Heart (tissue), 3 donors: Measurements from ENCODE around the genes TPRX1, KCNJ14 and SPHK2.

DNA sequence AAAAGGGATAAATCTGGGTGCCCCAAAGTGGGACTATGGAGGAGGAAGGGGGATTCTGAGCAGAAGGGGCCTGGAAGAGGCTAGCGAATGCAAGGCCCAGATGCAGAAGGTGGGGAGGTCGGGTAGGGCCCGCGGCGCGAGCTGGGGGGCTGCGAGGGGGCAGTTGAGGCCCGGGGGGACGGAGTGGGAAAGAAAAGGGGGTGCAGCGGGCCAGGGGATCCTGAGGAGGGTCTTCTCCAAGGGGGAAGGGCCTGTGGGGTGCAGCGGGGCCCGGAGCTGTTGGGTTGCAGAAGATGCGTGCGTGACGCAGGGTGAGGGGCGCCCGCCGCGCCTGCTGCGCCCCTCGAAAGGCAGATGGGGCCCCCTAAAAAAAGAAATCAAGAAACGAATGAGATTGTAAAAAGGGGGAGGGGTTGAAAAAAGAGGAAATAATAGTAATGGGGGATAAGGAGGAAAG lies 327 bp downstream of the ZNF541 start:
- RAMPAGE, long total RNA, 2 experiments: no peak in any of the 2 experiments

- RAMPAGE, long total RNA, 2 experiments: no peak in any of the 2 experiments
Measured at GRCh38 chr19:47609328-47609957, 509 bp downstream of the BICRA start.

GRCh38 chr19:47713606-47714409 lies 586 bp downstream of the EHD2 start:
- RAMPAGE, long total RNA, 2 experiments: no peak in any of the 2 experiments

DNA sequence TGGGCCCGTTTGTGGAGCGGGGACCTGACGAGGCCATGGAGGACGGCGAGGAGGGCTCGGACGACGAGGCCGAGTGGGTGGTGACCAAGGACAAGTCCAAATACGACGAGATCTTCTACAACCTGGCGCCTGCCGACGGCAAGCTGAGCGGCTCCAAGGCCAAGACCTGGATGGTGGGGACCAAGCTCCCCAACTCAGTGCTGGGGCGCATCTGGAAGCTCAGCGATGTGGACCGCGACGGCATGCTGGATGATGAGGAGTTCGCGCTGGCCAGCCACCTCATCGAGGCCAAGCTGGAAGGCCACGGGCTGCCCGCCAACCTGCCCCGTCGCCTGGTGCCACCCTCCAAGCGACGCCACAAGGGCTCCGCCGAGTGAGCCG lies 4.3 kb upstream of the NOP53 start:
- RAMPAGE, long total RNA, 2 experiments: no peak in any of the 2 experiments

DNA sequence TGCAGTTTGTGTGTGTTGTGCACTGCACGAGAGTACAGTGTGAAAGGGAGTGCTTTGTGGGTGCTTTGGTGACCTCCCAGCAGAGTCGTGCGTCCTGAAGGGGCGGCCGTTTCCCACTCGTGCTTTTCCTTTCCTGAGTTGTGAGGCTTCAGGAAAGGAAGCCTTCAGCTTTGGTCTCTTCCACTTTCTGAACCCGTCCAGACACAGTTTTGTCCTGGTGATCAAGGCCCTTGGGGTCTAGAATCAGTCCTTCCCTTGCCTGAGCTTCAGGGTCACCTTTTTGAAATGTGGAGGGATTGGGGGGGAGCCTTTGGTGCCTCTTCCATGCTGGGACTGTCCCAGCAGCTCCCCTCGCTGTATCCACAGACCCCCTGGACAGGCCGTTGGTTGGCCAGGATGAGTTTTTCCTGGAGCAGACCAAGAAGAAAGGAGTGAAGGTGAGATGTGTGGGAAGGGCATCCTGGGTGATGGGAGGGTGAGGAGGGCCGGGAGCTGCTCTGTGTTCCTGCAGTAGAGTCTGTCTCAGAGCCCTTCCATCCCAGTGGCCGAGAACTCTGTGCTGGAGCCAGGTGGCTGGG lies 5.9 kb downstream of the NOP53 start:
- RAMPAGE, long total RNA, 2 experiments: no peak in any of the 2 experiments

DNA sequence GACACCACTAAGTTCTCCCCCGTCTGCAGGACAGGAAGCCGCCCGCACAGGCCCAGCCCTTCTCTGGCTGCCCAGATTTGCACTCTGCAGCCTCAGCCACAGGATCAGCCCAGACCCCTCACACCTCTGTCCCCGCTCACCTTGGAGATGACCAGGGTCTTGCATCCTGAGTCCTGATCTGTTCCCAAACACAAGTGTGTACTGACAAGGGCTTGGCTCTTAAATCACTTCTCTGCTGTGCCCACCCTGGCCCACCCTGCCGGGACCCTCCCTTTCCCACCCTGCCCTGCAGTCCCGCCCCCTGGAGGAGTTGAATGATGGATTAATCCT lies at the start of gene TPRX1:
TSS of gene TPRX1 (minus strand) at position 177 of the 330 bp plus-strand sequence.
- RAMPAGE, long total RNA, 2 experiments: no peak in any of the 2 experiments

- RAMPAGE, long total RNA, 2 experiments: no peak in any of the 2 experiments
Measured at GRCh38 chr19:47892349-47892631, 6.2 kb upstream of the SULT2A1 start.

DNA sequence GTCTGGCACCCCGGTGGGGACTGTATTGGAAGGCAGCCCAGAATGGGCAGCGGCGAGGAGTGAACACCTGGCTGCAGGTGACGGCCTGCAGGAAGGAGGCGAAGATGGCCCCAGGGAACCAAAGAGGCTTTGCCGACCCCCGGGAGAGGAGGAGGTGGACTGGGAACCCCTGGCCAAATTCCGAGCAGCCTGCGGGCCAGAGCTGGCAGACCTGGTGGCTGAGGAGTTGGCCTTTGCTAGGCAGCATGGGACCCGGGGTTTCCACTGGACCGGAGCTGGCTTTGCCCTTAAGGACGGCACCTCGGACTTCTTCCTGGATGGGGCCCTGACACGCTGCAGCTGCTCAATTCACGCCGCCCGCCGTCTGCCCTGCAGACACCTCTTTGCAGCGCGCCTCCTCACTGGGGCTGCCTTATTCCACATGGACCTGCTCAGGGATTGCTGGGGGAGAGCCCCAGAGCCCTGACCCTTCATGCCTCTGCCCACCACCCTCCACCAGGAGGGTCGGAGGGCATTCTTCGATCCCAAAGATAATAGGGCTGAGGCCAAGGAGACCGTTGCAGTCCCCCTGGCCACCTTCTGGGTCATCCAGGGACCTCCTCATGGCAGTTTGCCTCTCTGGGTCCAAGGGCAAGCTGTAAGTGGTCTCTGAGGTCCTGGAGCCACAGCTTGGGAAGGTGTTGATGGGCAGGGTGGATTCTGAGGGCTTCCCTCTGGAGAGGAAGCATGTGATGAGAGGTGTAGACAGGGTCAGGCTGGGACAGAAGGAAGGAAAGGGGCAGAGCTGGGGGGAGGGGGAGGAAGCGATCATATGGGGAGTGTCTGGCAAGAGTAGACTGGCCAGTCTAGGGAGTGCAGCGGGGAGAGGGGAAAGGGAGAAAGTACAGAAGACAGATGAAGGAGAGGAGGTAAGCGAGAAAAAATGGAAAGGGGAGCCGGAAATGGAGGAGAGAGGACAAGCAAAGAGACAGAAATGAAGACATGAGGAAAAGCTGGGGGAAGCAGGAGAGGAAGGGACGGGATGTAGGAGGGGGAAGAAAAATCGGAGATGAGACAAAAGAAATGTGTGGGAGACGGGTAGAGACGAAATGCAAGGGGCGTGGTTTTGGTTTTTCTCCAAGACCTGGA lies 26.2 kb downstream of the ZSWIM9 start:
- RAMPAGE, long total RNA, 2 experiments: no peak in any of the 2 experiments

DNA sequence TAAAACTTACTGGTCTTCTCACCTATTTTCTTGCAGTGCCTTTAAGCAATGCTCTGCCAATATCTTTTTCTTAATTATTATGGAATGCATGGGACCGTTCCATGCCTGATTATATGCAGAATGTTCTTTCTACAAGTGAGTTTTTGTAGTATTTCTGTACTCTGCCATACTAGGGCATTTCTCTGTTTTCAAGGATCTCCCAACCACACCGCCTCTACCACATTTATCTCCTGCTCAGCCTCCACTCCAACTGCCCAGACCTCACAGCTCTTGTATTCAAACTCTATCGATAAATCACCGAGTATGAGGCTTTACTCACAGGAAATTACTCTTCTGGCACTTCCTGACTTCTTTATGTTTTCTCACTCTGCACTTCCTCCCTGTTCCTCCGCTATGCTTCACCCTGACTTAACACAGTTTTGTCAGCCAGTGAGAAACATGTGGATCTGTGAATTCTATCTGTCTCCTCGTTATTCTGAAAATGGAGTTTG lies 2.5 kb upstream of the CARD8 start:
- RAMPAGE, long total RNA, 2 experiments: no peak in any of the 2 experiments

DNA sequence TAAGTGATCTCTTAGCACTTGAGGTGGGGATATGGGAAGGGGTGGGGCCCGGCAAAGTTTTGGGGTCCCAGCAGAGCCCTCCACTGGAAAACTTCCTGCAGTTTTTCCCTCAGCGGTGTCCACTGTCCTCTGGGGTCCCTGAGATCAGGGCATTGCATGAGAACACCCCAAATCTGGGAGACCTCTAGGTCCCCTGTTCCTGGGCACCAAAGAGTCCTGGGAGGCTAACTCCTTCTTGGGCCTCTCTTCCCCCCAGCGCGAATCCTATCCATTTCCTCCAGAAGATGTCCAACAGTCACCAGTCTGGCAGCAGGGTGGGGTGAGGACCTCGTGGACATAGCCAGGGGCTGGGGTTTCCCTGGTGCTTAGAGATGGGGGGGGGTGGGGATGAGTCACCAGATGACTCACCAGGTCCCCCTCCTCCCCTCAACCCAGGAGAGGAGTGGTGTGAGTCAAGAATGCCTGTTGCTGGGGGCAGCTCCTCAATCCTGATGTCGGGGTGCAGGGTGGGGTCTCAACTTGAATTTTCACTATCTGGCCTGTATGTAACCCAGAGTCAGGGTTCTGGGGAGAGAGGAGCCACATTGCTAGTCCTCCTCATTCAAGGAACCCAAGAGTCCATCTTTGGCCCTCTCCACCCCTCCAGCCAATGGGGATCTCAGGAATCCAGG lies 518 bp downstream of the EMP3 start:
- RAMPAGE, long total RNA, 2 experiments: no peak in any of the 2 experiments

DNA sequence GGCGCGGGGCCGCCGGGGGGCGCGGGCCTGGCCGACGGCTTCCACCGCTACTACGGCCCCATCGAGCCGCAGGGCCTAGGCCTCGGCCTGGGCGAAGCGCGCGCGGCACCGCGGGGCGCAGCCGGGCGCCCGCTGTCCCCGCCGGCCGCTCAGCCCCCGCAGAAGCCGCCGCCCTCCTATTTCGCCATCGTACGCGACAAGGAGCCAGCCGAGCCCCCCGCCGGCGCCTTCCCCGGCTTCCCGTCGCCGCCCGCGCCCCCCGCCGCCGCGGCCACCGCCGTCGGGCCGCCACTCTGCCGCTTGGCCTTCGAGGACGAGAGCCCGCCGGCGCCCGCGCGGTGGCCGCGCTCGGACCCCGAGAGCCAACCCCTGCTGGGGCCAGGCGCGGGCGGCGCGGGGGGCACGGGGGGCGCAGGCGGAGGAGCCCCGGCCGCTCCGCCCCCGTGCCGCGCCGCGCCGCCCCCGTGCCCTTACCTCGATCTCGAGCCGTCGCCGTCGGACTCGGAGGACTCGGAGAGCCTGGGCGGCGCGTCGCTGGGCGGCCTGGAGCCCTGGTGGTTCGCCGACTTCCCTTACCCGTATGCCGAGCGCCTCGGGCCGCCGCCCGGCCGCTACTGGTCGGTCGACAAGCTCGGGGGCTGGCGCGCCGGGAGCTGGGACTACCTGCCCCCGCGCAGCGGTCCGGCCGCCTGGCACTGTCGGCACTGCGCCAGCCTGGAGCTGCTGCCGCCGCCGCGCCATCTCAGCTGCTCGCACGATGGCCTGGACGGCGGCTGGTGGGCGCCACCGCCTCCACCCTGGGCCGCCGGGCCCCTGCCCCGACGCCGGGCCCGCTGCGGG lies 2.8 kb upstream of the GRWD1 start:
- RAMPAGE, long total RNA, 2 experiments: no peak in any of the 2 experiments

- RAMPAGE, long total RNA, 2 experiments: no peak in any of the 2 experiments
Measured at GRCh38 chr19:48455285-48455627, at the start of gene KCNJ14. Gene KCNJ14, plus strand, starts transcription at chr19:48455574.

DNA sequence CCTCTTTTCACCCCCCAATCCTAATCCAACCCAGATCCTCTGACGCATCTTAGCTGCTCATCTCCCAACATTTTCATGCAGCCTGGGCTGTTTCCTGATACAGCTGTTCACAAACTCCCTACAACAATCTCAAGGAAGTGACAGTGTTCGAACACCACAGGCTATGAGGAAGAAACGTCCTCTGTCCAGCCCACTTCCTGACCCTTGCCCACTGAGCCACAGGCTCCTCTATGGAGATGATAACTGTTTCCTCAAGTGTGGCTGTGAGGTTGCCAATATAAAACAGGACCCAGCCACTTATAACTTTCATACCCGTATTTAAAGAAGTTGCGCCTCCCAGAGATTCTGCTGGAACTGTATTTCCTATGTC lies 16.2 kb downstream of the LMTK3 start:
- RAMPAGE, long total RNA, 2 experiments: no peak in any of the 2 experiments

- RAMPAGE, long total RNA, 2 experiments: no peak in any of the 2 experiments
Measured at GRCh38 chr19:48502014-48502721, 9.5 kb downstream of the LMTK3 start.

DNA sequence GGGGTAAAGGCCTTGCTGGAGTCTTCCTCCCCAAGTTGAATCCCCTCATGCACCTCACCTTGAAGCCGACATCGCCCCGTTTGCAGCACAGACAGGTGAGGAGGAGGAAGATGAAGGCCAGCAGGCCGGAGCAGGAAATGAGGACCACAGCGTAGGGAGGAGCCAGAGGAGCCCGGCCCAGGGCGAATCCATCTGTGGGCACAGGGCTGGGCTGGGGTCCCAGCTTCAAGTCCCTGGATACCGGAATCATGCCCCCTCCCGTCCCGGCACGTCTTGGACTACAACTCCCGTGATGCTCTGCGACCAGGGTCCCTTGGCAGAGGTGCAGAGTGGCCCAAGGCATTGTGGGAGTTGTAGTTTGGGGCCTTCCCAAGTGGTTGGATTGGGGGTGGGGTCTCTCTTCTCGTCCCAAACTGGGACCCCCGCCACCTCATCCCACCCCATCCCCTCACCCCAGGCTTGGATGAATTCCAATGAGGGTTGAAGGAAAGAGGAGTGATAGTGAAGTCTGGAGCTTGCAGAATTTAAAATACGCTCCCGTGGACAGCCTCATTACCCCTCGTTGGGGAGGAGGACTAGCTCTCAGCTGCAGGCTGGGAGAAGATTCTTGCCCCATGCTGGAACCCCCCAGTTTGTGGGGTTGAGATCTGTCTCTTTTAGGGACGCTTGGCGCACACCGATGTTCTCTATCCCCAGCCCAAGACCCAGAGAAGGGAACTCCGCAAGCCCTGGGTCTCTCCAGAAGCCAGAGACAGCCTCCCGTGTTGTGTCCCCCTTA lies 1.0 kb downstream of the LMTK3 start:
- RAMPAGE, long total RNA, 2 experiments: no peak in any of the 2 experiments

DNA sequence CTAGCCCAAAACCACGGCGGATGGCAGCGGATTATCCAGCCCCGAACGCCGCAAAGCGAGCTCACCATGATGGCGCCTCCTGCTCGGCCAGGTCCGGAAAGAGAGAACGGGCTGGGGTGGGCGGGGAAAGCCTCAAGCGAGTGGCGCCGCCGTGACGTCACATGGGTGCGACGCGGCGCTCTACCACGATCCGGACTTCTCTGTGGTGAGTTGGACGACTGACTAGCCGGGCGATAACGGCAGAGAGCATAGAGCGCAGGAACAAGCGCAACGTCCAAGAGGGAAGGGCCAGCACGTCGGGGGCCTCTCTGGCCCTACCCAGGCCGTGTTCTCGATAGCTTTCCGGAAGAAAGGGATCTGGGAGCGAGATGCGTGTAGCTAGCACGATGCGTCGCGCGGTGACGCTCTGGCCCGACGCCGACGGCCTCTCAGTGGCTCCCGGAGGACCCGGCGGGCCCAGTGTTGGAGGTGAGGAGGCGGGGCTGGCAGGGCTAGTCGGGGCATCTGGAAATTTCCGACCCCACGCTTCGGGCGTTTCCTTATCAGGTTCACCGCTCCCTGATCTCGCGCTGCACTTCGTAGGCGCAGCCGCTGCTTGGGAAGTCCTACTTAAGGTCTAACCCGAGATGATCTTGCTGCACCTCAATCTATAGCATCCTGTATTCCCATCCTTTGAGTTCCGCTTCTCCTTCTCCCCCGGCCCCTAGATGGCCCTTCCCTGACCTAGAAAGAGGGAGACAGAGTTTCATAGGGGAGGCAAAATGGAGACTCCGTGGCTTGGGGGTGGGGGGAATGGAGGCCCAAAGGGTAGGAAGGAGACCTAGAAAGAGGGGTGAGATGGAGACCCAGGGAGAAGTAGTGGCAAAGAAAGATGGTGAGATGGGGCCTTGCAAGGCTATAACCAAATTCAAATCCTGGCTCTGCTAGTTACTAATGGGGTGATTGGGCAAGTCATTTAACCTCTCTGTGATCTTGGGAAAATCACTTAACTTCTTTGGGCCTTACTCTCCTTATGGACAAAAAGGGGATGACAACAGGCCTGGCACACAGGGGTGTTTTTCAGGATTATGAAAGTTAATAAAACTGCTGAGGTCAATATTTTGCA lies at the start of gene SPHK2:
TSS of gene SPHK2 (plus strand) at position 431 of the 1,105 bp plus-strand sequence.
- RAMPAGE, long total RNA, 2 experiments: start-site peak on the minus strand in 2 of 2 experiments, centred at positions 93 to 95 of the sequence, 1,026 to 7,747 reads per replicate

DNA sequence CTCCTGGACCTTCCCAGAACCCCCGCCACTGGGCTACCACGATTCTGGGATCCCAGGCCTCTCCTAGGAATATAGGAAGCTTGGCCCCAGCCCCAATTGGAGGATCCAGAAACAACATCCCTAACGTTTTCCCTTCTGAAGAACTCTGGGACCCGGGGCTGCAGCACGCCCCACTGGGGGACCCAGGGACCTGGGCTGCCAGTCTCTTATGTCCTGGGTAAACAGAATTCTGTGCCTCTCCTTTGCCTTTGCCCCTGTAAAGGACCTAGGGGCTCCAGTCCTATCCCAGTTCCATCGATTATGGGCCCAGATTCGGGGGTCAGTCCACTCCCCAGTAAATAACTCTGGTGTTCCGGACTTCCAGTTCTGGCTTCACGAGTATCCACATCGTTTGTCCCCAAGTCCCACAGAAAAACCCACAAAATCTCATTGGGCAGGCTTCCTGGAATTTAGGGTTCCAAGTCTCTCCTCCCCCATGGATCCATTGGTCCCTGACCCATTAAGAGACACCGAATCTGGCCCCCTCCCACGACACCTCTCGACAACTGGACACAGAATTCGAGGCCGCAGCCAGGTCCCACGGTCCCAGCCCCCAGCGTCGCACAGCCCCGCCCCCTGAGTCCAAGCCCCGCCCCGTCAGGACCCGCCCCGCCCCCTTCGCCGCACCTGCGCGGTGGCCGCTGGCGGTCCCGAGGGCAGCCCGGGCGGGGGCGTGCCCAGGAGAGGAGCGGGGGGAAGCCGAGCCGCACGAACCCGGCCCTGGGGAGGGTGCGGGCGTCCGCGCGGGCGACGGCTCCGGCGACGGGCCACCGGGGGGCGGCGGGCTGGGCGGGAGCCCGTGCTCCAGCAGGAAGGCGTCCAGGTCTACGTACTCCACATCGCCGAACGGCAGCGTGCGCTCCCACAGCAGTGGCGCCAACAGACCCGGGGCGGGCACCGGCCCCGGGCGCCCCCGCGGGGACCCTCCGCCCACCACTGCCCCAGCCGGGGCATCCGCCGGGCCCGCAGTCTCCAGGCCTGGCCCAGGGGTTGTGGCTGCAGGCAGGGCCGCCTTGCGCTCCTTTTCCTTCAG lies 1.9 kb downstream of the DBP start:
- RAMPAGE, long total RNA, 2 experiments: no peak in any of the 2 experiments

- RAMPAGE, long total RNA, 2 experiments: no peak in any of the 2 experiments
Measured at GRCh38 chr19:48781026-48781501, 25.7 kb downstream of the FGF21 start.

DNA sequence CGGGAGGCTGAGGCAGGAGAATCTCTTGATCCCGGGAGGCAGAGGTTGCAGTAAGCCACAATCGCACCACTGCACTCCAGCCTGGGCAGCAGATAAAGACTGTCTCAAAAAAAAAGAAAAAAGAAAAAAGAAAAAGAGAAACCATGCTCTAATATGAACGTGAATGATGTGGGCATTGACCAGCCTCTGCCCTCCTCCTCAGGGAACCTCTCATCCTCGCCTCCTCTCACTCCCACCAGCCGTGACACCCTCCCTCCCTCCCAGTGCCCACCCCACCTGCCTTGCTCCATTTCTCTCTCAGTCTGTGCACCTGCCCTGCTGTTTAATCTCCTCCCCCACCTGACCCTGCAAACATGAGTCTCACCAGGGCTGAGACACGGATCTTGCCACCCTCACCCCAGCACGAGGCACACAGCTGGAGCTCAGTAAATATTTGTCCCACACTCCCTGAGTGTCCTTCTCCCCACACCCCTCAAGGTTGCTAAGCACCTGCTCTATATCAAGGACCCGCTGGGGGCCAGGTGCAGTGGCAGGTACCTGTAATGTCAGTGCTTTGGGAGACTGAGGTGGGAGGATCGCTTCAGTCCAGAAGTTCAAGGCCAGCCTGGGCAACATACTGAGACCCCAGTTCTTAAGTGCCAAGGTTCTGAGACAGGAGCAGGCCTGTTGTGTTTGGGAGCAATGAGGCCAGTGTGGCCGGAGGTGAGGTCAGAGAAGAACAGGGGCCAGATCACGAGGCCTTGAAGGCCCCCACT lies 7.6 kb upstream of the BCAT2 start:
- RAMPAGE, long total RNA, 2 experiments: no peak in any of the 2 experiments

GRCh38 chr19:48918651-48919493 lies 14.6 kb upstream of the DHDH start:
- RAMPAGE, long total RNA, 2 experiments: no peak in any of the 2 experiments